Esophagus squamous epithelium (tissue), 4 donors: ENCODE measurements around the genes TUBB6 and SPIRE1.

GRCh38 chr18:11161660-11161916 lies 12.2 kb upstream of the PIEZO2 start:
- PRO-cap = no peak
- RAMPAGE, long total RNA, 4 experiments = no peak in any of the 4 experiments

DNA sequence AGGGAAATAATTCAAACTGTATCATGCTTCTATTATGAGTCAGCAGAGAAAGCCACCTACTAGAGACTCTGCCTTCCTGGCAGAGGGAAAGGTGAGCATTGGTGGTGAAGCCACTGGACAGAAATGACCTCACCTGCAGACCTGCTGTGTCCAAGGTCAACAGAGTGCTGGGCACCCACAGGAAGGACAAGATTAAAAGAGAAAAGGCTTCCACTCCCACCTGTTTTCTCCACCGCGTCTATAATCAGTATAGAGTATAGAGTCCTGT lies 20.4 kb downstream of the MPPE1 start:
- PRO-cap = no peak
- RAMPAGE, long total RNA, 4 experiments = no peak in any of the 4 experiments

DNA sequence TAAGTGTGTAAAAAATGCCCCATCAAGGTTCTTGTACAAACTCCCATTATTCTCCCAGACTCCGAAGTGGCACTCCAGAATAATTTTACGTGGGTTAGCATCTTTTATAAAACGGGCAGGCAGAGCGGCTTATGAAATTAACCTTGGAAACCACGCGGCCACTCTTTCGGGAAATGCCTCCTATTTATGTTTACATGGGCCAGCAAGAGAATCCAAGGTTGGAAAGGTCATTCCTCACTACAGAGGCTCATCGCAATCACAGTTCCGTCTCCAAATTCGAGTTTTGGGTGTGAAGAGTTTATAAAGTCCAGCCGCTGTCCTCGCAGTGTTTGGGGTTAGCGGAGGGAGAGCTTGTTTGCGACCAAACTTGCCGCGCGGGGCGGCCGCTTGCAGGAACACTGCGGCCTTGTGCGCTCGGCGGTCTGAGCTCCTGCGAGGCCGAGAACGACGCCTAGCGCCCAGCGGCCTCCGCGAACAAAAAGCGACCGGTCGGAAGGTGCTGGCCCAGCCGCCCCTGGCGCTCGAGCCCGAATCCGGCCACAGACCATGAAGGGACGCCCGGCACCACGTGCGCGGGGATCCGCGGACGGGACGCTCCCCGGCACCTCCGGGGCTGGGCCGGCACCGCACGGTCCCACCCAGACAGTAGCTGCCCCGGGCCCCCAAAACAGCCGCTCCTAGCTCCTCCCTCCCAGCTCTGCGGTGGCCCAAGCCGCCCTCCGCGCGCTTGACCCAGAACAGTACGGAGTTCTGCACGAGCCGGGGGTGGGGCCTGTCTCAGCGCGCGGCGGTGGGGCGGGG lies 934 bp upstream of the IMPA2 start:
- PRO-cap = unidirectional peak, plus-strand start at position 325 of the sequence; bidirectional peak, plus-strand start at position 364 of the sequence, minus-strand start at position 424 of the sequence; bidirectional peak, plus-strand start outside the sequence, minus-strand start at position 752 of the sequence
- RAMPAGE, long total RNA, 4 experiments = no peak in any of the 4 experiments

DNA sequence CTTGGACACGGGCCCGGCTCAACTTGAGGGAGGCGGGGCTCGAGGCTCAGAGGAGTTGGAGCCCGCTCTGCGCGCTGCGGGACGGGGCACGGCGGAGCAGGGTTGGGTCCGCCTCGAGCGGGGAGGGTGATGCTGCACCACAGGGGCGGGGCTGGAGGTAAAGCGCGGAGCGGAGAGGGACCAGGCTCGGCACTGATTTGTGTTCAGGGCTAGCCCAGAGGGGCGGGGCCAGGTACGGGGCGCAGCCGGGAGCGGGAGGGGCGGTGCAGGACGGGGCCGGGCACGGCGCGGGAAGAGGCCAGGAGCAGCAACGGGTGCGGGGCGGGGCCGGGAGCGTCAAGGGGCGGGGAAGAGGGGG lies 354 bp upstream of the IMPA2 start:
- PRO-cap = no peak
- RAMPAGE, long total RNA, 4 experiments = no peak in any of the 4 experiments

DNA sequence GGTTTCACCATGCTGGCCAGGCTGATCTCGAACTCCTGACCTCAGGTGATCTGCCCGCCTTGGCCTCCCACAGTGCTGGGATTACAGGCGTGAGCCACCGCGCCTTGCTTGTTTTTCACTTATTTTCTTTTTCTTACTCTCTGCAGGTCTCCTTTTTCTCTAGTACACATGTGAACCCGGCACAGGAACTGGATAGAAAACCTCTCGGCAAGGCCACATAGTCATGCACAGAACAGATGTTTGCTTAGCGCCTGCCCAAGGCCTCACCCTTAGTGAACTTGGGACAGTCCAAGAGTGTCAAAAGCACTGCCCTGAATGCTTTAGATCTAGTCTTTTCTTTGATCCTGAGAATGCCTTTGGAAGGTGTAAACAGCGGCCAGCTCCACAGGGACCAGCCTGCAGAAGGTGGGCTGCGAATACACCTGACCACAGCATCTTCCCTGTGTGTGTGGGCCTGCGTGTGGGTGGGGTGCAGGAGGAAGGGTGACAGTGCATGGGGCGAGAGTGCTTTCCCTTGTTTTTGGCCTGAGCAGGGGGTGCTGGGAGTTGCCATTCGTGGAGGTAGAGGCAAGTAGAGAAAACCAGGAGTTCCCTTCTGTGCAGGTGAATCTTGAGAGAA lies 27.0 kb downstream of the IMPA2 start:
- PRO-cap = no peak
- RAMPAGE, long total RNA, 4 experiments = no peak in any of the 4 experiments

DNA sequence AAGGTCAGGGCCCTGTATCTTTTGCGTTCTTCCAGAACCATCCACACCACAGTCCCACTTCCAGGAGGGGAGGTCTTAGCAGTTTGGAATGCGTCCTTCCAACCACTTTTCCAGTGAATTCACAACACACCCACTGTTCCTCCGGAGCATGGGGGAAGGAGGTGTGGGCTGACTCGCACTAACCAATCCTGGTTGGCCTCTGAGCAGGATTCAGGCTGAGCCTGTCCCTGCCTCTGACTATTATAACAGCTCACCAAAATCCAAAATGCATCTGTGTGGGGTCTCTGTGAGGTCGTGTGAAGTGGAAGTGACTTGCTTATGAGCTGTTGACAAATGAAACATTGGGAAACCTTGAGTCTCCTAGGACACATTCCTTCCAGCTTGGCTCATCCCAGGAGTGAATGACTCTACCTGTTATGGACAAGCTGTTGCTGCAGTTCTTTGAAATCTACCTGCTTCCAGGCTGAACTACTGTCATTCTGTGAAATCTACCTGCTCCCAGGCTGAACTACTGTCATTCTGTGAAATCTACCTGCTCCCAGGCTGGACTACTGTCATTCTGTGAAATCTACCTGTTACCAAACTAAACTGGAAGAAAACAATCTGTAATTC lies 1.5 kb downstream of the CIDEA start:
- PRO-cap = no peak
- RAMPAGE, long total RNA, 4 experiments = no peak in any of the 4 experiments

GRCh38 chr18:12307771-12308388 lies at the start of gene TUBB6:
TUBB6 (plus strand) TSS chr18:12308241.
- PRO-cap = bidirectional peak, plus-strand start at chr18:12307990, minus-strand start at chr18:12307957; bidirectional peak, plus-strand start at chr18:12308241, minus-strand start at chr18:12308121
- RAMPAGE, long total RNA, 4 experiments = start-site peak on the plus strand in 4 of 4 experiments, at chr18:12308197-12308279 at its widest, 259 to 1,108 reads per replicate

DNA sequence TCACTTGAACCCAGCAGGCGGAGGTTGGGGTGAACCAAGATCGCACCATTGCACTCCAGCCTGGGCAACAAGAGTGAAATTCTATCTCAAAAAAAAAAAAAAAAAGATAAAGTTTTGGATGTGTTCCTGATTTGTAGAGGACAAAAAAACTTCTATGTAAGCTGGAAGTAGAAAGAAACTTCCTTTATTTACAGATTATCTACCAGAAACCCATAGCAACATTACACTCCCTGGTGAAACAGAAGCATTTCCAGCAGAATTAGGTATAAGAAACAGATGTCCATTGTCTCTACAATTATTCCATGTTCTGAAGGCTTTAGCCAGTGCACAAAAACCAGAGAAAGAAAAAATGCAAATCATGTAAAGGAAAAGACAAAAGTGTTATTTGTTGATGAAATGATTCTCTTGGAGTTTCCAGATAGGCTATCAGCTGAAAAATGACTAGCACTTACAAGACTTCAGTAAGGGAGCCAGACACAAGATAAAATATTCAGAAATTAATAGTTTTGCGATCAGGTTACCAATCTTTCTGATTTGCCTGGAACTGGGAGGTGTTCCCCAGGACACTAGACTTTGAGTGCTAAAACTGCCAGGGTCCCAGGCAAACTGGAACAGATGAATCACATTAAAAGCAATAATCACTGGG lies 5.0 kb downstream of the TUBB6 start:
- PRO-cap = no peak
- RAMPAGE, long total RNA, 4 experiments = no peak in any of the 4 experiments

GRCh38 chr18:12324992-12325515 lies 17.0 kb downstream of the TUBB6 start:
- PRO-cap = no peak
- RAMPAGE, long total RNA, 4 experiments = start-site peak on the plus strand in 1 of 4 experiments, at chr18:12325253-12325299 at its widest, 74 reads per replicate

- PRO-cap = no peak
- RAMPAGE, long total RNA, 4 experiments = start-site peak on the plus strand in 2 of 4 experiments, at chr18:12325612-12325950 at its widest, 56 to 684 reads per replicate
Measured at GRCh38 chr18:12325516-12326615, 17.8 kb downstream of the TUBB6 start.

- PRO-cap = no peak
- RAMPAGE, long total RNA, 4 experiments = no peak in any of the 4 experiments
Measured at GRCh38 chr18:12448858-12449960, 41.5 kb downstream of the PRELID3A start.

- PRO-cap = unidirectional peak, minus-strand start at chr18:12463457
- RAMPAGE, long total RNA, 4 experiments = no peak in any of the 4 experiments
Measured at GRCh38 chr18:12463125-12463649, 55.5 kb downstream of the PRELID3A start.

DNA sequence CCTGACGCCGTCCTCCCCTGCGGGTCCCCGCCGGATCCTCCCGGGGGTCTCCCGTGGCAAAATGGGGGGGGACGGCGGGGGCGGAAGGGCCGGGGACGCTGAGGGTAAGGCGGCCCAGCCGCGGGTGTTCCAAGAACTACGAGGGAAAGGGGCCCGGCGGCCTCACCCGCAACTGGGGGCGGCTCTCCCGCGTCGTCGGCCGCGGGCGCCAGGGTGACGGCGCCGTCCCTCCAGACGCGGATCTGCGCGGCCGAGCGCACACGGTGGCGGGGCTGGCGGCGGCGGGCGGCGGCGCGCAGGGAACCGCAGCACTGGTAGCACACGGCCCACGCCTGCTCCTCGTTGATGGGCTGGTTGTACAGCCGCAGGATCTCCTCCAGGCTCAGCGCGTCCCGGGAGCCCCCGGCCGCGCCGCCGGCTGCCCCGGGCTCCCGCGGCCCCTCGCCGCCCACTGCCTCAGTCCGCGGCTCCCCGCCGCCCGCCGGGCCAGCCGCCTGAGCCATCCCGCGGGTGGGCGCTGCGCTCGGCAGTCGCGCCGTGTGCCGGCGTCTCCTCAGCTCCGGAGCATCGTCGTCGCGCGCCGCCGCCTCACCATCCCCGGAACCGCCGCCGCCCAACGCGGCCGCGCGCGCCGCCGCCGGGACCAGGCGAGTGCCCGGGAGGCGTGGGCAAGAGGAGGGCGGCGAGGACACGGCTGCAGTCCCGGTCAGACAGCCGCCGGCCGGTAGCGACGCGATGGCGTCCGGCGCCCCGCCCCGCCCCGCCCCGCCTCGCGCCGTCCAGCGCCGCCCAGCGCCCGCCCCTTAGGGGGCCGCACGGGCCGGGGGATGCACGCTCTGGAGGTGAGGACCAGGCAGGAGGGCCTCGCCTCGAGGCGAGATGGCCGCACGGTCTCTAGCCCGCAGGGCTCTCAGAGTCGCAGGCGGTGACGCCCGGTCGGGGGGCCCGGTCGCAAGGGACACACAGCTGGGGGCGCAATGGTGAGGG lies at the start of gene SPIRE1:
Gene SPIRE1, minus strand, starts transcription at position 744 of the 987 bp plus-strand sequence.
- PRO-cap = bidirectional peak, plus-strand start at position 233 of the sequence, minus-strand start at position 244 of the sequence; bidirectional peak, plus-strand start at position 342 of the sequence, minus-strand start at position 313 of the sequence; bidirectional peak, plus-strand start at position 650 of the sequence, minus-strand start at position 608 of the sequence; bidirectional peak, plus-strand start at position 699 of the sequence, minus-strand start at position 702 of the sequence
- RAMPAGE, long total RNA, 4 experiments = no peak in any of the 4 experiments

GRCh38 chr18:12885320-12885981 lies 1.4 kb upstream of the PTPN2 start:
- PRO-cap = unidirectional peak, minus-strand start at chr18:12885606; bidirectional peak, plus-strand start at chr18:12885761, minus-strand start at chr18:12885606
- RAMPAGE, long total RNA, 4 experiments = no peak in any of the 4 experiments

- PRO-cap = no peak
- RAMPAGE, long total RNA, 4 experiments = no peak in any of the 4 experiments
Measured at GRCh38 chr18:12985271-12985757, 5.8 kb upstream of the CEP192 start.

GRCh38 chr18:13216668-13217000 lies 1.9 kb upstream of the LDLRAD4 start:
- PRO-cap = no peak
- RAMPAGE, long total RNA, 4 experiments = no peak in any of the 4 experiments

DNA sequence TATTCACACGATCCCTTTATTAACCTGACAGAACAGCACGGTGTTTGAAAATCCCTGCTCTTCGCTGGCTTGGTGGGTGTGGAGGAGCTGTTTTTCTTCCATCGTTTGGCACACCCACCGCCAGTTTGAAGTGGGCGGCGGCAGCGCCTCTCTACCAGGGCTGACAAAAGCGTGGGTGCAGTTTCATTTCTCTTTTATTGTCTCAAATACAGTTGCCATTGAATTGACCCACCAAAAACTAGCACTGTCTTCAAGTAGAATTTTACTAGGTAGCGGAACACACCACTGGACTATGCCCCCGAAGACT lies 60.6 kb downstream of the LDLRAD4 start:
- PRO-cap = no peak
- RAMPAGE, long total RNA, 4 experiments = no peak in any of the 4 experiments

GRCh38 chr18:13306272-13307132 lies 87.9 kb downstream of the LDLRAD4 start:
- PRO-cap = no peak
- RAMPAGE, long total RNA, 4 experiments = no peak in any of the 4 experiments

DNA sequence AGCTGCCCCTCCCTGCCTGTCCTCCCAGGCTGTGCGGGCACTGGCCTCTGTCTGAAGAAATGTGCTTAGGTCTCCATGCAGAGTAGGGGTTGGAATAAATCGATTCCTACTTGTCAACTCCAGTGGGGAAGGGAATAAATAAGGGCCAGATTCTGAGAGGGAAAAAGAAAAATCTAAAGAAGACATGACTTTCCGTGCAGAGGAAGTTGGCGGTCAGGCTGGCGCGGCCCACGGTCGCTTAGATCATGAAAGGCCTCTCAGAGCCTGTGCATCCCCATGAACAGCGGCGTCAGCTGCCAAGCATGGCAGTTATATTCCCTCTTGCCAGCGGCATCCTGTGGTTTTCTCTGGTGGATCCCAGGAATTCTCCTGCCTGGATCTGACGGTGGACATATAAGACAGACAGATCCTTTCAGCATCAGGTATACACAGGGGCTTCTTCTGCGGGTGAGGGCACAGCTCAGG lies 157.6 kb downstream of the LDLRAD4 start:
- PRO-cap = no peak
- RAMPAGE, long total RNA, 4 experiments = no peak in any of the 4 experiments

GRCh38 chr18:13416829-13417274 lies 198.3 kb downstream of the LDLRAD4 start:
- PRO-cap = no peak
- RAMPAGE, long total RNA, 4 experiments = no peak in any of the 4 experiments